ENCODE results near the genes CLEC4C, CLEC4E, AICDA and PHC1.

- PRO-cap, result bidirectional peak, plus-strand start at chr12:6962017, minus-strand start at chr12:6961927
These were observed 8.7 kb downstream of the PHB2 start for GRCh38 chr12:6961797-6962131.

GRCh38 chr12:6995584-6996522 is 22.4 kb downstream of the LPCAT3 start:
- PRO-cap, result no peak

- PRO-cap, result bidirectional peak, plus-strand start at chr12:7108571, minus-strand start at chr12:7108377
These were observed 765 bp downstream of the C1RL start for GRCh38 chr12:7107883-7109014.

- PRO-cap, result no peak
These were observed 2.3 kb upstream of the C1RL start for GRCh38 chr12:7111146-7111783.

GRCh38 chr12:7197891-7198241 is 8.4 kb downstream of the PEX5 start:
- PRO-cap, result no peak

DNA sequence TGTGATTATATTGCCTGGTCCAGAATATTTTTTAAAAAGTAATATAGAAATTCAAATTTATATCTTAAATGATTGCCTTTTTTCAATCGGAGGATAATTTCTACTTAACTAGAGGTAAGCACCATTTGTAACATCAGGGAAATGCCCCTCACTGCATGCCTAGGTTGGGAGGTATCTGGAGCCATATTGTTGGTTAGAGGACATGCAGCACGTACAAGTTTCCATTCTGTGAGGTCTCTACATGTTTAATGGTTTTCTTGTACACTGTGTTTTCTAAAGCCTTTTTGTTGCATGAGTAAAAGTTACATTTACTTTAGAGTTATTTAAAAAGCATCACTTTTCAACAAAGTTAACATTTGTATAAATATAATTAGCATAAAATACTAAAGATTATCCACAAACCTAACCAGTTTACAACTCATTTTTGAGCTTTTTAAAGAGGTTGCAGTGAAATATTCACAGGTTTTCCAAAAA is 9.3 kb downstream of the CD163 start:
- PRO-cap, result no peak

DNA sequence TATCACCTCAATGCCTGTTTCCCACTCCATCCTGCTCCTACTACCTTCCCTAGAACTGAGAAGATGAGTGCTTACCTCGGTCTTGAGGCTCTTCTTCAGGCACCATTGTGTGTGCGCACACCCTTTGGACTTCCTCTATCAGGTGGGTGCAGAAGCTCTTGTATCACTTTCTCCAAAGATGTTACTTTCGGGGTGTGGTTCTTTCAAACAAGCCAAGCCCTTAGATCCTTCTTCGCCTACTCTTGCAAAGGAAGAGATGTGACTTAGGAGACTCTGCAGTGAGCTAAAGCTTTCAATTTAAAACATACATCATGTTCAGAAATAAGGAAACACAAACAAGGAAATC is at the start of gene CLEC4C:
Gene CLEC4C (minus strand): TSS at position 133 of the 346 bp plus-strand sequence.
- PRO-cap, result no peak

DNA sequence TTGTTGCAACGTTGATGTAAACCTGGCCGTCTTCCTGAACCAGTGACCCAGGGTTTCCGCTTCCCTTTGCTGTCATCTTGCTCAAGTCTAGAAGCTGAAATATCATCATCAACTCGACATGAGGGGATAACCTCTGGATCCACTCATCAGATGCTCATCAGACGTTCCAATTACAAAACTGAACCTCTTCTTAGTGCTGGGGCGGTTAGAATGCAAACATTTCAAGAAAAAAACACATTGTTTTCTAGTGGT is 29.1 kb downstream of the SLC2A14 start:
- PRO-cap, result no peak

DNA sequence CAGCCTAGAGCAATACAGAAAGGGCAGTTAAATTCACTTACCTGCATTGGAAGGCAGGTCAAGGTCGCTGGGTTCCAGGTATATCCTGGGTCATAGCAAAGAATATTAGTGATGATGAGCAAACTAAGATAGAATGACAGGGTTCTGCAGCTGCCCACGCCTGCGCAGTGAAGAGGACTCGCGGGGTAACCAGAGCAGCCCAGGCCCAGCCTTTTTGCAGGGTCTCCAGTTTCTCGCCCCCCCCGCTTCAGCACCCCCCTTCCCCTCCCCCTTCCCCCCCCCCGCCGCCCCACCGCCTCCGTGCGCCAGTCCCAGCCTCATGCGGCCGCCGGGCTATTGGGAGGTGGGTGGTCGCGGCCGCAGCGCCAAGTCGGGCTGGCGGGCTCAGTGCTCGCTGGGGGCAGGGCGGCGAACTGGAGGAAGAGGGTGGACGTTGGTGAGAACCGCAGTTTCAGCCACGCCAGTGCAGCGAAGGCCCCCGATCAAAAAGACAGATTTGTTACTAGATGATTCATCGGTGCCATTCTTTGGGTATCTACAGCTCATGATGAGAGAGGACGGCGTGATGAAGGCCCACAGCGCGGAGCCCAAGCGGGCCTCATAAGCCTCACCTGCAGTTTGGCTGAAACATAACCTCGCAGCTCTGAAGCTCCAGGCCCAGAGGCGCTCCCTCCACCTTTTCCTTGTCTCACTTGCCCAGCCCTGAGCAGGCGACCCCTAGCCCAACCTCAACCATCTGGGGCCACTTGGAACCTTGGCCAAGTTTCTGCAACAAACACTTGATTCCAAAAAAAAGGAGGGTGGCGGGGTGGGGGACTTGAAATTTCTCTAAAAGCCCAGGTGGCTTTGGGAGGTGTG is 20.1 kb downstream of the SLC2A3 start:
- PRO-cap, result no peak

DNA sequence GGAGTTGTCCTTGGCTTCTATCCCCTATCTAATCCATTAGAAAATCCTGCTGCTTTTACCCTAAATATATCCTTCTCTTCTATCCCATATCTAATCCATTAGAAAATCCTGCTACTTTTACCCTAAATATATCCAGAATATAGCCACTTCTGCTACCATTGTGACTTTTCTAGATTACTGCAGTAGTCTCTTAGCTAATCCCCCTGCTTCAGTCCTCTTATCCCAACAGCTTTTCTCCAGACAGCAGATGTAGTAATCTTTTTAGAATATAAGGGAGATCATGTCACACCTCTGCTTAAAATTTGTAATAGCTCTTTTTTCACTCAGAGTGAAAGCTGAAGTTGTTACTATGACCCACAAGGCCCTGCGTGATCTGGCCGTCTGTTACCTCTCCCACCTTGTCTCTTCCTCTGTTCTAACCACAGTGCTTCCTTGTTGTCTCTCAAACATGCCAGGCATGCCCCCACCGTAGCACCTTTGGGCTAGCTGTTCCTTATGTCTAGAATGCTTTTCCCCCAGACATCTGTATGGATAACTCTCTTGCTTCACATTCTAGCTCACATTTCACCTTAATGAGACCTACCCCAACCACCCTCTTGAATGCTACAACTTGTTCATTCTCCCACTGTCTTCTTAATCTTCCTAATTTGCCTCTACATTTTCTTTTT is 6.4 kb downstream of the NECAP1 start:
- PRO-cap, result no peak

DNA sequence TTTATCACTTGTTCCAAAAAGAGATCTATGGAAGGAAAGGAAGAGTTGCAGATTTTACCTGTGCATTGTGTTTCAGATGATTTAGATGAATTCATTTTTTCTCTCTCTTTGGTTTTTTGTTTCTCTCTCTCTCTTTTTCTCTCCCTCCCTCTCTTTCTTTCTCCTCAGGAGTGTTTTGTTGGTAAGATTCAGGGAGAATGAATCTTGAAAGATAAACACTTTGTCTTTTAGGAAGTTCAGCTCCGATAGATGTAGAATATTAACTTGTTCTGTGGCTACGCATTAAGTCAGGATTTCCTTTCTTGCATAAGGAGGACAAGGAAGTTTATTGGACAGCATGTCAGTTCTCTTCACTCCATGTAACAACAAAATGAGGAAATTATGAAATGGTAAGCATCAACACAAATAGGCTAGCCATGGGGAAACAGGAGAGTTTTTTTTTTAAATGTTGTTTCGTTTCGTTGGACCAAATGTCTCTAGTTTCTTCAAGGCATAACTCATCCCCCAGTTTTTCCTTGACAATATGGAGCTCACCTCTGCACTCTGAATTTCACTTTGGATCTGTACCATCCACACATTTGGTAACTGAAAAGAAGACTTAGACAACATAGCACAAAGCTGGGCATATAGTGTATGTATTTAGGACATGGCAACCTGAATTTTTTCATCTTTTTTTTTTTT is at the start of gene CLEC4E:
Gene CLEC4E (minus strand): TSS at position 203 of the 681 bp plus-strand sequence.
- PRO-cap, result no peak

- PRO-cap, result no peak
These were observed 24.0 kb upstream of the CLEC4E start for GRCh38 chr12:8564626-8565223.

- PRO-cap, result no peak
These were observed 1.5 kb downstream of the AICDA start for GRCh38 chr12:8611103-8611591.

DNA sequence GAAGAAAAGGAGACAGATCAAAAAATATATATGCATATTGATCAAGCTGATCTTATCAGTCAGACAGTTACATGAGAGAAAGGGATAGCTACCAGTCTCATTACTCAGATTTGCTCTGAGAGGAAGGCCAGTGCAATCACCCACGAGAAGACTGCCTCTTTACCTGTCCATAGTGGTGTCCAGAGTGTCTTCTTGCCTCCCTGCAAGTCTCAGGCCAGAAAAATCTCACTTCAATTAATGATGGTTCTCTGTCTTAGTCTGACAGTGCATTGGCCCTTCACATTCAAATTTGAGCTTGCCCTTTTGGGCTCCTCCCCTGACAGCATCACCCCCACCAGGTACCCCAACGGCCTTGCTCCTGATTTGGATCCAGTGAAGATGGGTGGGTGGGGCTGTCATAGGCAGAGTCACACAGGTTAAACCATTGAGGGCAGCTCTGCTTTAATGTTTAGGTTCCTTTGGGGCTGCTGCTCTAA is at the start of gene AICDA:
Gene AICDA (minus strand): TSS at position 263 of the 476 bp plus-strand sequence.
- PRO-cap, result no peak

GRCh38 chr12:8913580-8914622 is at the start of gene PHC1:
TSS of gene PHC1 (plus strand) at chr12:8914509.
- PRO-cap, result bidirectional peak, plus-strand start at chr12:8914330, minus-strand start at chr12:8914124; bidirectional peak, plus-strand start at chr12:8914453, minus-strand start at chr12:8914401

GRCh38 chr12:9065357-9065504 is 50.5 kb downstream of the A2M start:
- PRO-cap, result no peak

DNA sequence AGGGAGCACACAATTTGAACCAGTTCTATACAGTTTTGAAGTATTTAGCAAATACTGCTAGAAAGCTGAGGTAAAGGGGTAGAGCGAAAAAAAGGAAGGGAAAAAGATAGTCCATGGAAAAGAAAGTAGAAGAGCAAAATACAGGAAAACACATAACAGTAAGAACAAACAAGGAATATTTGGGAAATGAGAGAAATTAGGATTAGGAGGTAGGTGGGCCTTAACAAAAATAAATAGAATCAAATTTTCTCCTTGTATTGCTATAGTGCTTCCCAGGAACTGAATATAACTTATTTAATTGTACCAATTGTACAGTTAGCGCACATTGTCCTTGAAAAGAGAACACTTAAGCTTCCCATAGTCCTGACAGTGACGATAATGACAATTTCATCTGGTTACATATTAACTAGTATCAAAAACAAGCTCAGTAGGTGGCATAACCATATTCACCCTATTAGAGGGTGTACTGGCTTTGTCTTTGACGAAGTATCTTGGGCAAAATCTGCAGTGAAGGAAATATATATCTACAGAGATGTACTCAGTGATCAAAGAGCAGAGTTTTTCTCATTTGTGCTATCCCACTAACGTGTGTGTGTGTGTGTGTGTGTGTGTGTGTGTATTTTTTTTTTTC is 4.7 kb upstream of the A2M start:
- PRO-cap, result no peak

DNA sequence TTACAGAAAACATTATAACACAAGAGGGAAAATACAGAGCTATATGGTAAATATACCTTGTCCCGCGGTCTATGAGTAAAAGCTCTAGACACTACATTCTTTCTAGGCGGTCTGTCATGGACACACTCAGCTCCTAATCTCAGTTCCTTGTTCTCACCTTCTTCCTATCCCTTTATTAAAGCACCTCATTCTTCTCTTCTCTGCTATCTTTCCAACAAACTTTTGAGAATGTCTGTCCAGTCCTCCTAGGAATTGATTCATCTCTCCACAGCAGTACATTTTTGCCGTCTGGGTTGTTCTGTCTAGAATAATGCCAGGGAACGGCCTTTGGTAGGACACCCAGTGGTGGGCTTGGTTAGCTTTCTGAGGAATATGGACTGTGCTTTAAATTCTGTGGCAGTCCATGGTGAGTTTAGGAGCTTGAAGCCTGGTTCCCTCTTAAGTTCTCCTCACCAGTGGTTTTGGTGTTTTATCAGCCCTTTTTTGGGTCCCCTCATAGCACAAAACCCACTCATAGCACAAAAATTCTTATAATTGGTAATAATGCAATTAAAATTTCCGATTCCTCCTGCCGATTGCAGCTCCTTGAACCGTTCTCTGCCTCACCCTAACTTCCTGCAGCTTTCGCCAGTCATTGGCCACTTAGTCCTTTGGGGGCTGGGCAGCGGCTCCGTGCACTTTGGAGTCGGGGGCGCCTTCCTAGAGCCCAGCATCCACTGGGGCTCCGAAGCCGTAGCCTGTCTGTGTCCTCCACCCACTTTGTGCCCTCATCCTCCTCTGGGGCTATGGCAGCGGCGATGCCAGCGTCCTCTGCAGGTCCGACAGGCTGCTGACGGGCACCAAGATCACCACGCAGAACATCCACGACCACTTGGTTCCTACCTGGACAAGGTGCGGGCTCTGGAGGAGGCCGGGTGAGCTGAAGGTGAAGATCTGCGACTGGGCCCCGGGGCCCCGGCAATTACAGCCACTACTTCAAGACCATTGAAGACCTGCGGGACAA is 11.5 kb upstream of the A2M start:
- PRO-cap, result no peak

GRCh38 chr12:9293982-9294654 is 85.9 kb upstream of the PZP start:
- PRO-cap, result no peak

GRCh38 chr12:9448608-9449071 is 159.1 kb downstream of the KLRB1 start:
- PRO-cap, result no peak

Measured in bile duct (tissue), 1 donor.